ENCODE measurements around the gene CRB1.

DNA sequence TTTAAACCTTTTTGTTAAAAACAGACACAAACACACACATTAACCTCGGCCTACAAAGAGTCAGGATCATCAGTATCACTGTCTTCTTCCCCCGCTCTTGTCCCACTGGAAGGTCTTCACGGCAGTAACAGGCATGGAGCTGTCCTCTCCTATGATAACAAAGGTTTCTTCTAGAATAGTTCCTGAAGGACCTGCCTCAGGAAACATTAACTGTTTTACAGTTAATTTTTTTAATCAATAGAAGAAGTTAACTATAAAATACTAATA lies 2.9 kb downstream of the CFHR1 start:
- RRBS = no CpG with 5 or more reads among the region's 3 CpGs

DNA sequence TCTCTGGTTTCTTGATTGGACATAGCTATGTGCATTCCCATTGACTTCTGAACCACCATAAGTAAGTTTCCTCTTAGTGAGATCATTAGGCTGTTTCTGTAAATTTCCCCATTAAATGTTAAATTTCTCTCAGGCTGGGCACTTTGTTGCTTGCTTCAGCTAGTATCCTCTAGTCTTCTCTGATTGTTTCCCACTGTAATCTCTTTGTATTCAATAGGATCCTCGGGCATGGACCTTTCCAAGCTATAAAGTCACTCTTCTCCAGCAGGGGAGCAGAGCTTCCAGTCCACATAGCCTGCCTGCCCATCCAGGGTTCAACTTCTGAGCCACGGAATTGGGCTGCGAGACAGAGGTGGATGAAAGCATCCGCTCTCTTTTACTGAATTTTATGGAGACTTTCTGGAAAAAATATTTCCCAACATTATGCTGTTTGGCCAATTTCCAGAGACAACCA lies 1.2 kb upstream of the CFHR5 start:
- RRBS = no CpG with 5 or more reads among the region's 4 CpGs

DNA sequence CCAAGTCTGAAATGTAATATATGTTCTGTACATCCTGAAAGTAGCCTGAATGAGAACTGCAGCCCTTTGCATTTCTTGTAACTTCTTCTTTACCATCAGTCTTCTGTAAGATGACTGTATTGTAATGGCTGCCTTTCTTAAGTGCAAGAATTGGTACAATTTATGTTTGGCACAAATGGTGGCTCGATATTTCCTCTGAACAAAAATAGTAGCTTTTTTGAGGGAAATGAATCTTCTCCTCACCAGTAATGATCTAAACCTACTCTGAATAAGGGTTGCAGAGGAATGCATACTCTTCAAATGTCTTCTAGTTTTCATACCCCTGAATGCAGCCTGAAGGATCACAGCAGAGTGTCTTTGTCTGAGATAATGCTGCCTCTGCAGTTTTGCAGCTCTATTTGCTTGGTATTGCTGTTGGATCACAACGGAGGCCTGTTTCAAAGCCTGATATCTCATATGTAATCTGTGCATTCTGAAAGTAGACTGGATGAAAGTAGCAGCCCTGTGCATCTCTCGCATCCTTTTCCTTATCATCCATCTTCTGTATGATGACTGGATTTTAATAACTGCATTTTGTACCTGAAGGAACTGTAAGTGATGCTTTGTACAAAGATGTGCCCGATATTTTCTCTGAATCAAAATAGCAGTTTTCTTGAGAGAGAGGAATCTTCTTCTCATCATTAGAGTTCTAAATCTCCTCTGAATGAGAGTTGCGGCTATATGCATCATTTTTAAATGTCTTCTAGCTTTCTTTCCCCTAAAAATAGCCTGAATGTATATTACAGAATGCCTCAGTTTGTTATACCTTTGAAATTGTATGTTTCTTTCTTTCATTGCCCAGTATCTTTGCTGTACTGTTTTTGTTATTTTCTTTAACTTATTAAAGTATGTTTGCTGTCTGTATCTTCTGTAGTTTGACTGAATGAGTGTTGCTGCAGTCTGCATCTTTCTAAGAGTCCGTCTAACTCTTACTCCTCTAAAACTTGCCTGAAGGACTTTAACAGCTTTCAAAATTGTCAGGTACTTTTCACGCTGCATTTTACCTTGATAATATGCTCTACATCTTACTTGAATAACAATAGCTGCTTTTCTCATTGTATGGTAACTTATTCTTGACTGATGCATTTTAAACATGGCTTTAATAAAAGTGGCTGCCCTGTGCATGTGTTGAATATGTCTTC lies 35.1 kb upstream of the F13B start:
- RRBS = no CpG with 5 or more reads among the region's 7 CpGs

DNA sequence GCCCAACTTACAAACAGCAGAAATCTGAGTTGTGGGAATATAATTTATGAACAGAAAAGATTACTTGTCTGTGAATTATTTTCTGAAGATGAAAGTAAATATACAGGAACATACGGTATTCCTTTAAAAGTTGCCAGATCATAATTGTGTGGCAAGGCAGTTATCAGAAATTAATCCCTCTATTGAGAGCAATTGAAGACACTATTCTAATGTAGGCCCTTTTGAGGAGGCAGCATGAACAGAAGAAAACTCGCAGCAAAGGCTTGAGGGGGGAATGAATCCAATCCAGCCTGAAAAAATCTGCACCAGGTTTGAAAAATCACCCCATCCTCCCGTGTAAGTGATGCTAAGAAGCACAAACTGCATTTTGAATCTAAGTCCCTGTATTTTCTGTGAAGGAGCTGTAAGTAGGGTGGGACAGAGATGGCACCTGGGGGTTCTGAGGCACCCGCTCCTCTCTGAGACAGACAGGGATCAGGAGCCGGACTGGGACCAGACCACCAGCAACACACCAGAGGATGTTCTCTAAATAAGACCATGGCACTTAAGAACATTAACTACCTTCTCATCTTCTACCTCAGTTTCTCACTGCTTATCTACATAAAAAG lies at the start of gene CRB1:
CRB1 (plus strand) TSS at position 377 of the 608 bp plus-strand sequence.
- RRBS = no CpG with 5 or more reads among the region's 5 CpGs

DNA sequence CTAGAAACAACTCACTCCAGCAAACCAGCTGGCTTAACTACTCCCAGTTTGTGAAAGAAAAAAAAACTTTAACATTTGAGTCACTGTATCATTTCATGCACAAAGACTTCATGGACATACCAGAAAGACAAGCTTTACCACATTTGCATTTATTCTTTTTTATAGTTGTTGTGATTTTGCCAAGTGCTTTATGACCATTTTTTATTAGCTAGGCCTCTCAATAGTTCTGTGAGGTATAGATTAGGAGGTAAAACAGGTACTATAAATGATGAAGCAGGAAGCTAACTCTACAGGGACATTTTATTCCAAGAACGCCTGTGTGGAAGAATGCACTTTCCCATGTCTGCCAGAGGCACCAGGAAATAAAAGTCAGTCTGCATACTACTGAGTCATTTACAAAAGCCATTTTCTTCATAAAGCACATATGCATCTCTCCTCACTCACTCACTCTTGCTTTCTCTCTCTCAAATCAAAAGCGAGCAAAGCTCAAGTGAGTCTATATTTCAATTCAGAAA lies 8.3 kb upstream of the DENND1B start:
- RRBS = no CpG with 5 or more reads among the region's 2 CpGs

- RRBS = no CpG with 5 or more reads among the region's 5 CpGs
Measured at GRCh38 chr1:197802071-197802401, 26.8 kb upstream of the DENND1B start.

- RRBS = no CpG with 5 or more reads among the region's 2 CpGs
Measured at GRCh38 chr1:197884050-197884249, 18.5 kb upstream of the C1orf53 start.

- RRBS = no CpG with 5 or more reads among the region's 40 CpGs
Measured at GRCh38 chr1:198158623-198159627, 2.1 kb downstream of the NEK7 start.

DNA sequence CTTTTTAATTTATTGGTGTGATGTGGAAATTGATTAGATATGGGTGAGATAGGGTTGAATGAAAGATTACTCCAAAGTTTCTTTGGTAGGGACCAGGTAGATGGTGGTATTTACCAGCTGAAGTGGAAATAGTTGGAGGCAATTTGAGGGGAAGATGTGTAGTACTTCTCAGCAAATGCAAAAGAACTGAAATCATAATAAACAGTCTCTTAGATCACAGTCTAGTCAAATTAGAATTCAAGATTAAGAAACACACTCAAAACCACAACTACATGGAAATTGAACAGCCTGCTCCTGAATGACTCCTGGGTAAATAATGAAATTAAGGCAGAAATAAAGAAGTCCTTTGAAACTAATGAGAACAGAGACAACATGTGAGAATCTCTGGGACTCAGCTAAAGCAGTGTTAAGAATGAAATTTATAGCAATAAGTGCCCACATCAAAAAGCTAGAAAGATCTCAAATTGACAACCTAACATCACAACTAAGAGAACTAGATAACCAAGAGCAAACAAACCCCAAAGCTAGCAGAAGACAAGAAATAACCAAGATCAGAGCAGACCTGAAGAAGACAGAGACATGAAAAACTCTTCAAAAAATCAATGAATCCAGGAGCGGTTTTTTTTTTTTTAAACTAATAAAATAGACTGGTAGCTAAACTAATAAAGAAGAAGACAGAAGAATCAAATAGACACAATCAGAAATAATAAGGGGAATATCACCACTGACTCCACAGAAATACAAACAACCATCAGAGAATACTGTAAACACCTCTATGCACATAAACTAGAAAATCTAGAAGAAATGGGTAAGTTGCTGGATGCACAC lies 35.8 kb downstream of the NEK7 start:
- RRBS = no CpG with 5 or more reads among the region's 1 CpG

DNA sequence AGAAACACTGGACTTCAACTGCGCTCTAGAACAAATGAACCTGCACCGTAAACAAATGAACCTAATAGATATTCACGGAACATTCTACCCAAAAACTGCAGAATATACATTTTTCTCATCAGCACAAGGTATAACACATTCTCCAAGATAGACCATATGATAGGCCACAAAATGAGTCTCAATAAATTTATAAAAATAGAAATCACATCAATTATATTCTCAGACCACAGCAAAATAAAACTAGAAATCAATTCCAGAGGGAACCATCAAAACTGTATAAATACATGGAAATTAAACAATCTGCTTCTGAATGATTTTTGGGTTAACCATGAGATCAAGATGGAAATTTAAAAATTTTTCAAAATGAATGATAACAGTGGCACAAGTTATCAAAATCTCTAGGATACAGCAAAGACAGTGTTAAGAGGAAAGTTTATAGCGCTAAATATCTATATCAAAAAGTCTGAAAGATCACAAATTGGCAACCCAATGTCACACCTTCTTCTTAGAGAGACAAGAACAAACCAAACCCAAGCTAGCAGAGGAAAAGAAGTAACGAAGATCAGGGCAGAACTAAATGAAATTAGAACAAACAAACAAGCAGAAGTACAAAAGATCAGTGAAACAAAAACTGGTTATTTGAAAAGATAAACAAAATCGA lies 59.3 kb downstream of the NEK7 start:
- RRBS = no CpG with 5 or more reads among the region's 6 CpGs

GRCh38 chr1:198263938-198264392 lies 107.2 kb downstream of the NEK7 start:
- RRBS = no CpG with 5 or more reads among the region's 2 CpGs

GRCh38 chr1:198619796-198620205 lies 19.0 kb upstream of the PTPRC start:
- RRBS = no CpG with 5 or more reads among the region's 3 CpGs

GRCh38 chr1:198699385-198699806 lies 60.6 kb downstream of the PTPRC start:
- RRBS = no CpG with 5 or more reads among the region's 12 CpGs

- RRBS = no CpG with 5 or more reads among the region's 6 CpGs
Measured at GRCh38 chr1:198776459-198777176, 137.8 kb downstream of the PTPRC start.

DNA sequence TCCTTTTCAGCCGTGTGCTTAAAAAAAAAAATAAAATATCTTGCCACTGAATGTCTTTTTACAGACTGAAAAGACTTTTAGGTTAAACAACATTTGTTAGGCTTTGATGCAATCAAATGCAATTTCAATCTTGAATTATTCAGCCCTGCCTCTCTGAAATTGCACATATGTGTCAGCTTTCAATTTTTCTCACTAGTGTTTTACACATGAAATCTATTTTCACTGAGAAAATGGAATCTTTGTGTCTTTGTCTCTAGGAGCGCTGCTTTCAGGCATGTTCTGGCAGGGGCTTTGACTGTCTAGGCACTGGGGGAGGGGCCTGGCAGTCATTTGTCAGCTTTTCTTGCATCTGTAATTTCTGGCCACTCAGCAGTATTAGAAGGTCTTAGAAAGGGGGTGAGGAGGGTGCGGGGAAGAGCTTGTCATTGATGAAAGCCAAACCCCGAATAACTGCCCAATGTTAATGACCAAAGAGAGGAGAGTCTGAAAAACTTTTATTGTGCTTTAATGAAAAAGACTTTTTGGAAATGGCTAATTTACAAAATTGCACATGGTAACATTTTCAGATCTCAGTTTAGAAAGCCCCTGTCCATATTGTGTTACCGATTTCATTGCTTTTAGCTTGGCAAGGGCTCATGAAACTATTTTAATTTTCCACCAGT lies 264.4 kb downstream of the PTPRC start:
- RRBS = no CpG with 5 or more reads among the region's 5 CpGs

DNA sequence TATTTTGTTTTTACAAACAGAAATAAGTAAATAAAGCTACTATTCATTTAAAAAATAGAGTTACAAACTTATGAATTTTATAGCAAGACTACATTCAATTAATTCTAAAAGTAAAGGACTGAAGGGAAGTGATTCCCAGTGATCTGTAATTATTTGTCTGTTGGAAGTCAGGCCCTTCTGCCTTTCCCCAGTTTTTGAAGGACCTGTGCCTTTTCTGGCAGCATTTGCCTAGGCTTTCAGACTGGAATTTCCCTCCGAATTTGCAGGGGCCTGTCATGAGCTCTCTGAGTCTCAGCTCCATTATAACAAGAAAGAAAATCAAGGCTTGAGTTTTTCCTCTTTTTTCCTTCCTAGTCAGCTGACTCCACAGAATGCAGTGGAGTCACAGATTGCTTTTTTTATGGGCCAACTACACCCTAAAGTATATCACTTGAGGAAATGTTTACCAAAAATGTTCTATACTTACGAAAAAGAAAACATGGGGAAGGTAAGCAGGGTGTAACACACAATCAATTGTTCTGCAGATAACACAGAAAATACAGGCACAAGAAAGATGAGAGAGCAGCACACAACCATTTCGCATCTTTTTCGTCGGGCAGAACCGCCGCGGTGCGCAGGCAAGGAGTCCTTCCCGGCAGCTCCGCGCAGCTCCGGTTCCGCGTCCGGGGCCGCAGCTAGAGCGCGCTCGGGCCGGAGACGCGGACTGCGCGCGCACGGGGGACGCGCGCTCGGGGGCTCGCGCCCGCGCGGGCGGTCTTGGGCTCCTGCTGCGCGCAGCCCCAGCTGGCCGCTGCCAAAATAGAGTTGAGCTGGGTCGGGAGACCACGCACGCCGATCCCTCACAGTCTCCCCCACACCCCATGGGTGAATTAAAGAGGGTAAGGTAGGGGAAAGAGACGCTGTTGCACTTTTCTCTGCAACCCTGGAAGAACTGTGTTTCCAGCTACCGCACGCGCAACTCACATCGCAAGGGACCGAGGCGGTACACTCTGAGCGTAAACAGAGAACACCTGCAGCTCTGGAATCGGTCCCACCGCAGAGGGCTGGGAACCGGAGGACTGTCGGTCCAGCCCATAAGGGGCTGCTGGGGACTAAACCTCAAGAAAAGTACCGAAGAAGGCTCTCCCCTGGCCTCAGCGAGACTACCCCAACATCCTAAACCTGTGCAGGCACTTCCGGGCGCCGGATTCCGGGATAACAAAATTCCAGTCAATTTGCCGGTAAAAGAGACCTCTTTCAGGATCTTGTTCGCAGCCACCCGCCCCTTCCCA lies 1.4 kb downstream of the NR5A2 start:
- RRBS = 24% methylated on average over 3 of the region's 65 CpGs

DNA sequence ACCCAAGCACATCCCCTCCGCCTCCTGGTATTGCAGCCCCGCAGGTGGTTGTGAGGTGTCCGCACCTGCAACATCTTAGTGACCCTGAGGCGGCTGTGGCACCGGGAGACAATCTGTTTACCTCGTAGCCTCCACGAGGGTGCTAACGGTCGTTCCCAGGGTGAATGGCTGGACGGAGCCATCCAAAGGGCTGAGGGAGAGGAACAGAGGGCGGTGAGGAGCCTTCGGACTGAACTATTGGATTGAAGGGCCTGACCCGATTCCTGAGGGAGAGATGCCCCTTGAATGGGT lies 2.2 kb downstream of the NR5A2 start:
- RRBS = no CpG with 5 or more reads among the region's 13 CpGs

GRCh38 chr1:200127941-200128477 lies 100.5 kb downstream of the NR5A2 start:
- RRBS = no CpG with 5 or more reads among the region's 7 CpGs

DNA sequence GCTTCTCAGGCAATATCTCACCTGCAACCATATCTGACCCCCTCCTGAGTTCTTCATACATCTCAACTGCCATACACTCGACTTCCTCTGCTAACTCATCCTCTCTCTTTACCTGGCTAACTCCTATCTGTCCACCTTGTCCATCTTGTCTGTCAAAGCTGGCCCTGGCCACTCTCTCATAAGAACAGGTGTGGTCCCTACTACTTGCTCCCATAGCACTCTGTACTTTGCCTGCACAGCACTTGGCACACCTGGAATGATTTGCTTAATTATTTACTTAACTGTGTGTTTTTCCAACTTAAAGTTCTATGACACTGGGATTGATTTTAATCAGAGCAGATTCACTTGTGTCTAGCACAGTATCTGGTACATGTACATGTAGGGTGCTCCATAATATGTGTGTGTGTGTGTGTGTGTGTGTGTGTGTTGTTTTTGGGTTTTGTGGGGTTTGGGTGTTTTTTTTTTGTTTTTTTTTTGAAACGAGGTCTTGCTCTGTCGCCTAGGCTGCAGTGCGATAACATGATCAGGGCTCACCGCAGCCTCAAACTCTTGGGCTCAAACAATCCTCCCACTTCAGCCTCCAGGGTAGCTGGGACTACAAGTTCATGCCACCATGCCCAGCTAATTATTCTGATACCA lies 111.5 kb downstream of the ZNF281 start:
- RRBS = no CpG with 5 or more reads among the region's 5 CpGs